NT2/D1 (cell line): ENCODE measurements around a stretch of chr14.

- RRBS, 2 experiments = no CpG with 5 or more reads among the region's 7 CpGs
Measured at GRCh38 chr14:68239927-68240592, 420.5 kb downstream of the RAD51B start.

GRCh38 chr14:68268701-68269129 is 449.1 kb downstream of the RAD51B start:
- RRBS, 2 experiments = no CpG with 5 or more reads among the region's 1 CpG

- RRBS, 2 experiments = no CpG with 5 or more reads among the region's 7 CpGs
Measured at GRCh38 chr14:68279714-68280452, 460.3 kb downstream of the RAD51B start.

- RRBS, 2 experiments = no CpG with 5 or more reads among the region's 4 CpGs
Measured at GRCh38 chr14:68307843-68308239, 485.0 kb downstream of the ZFP36L1 start.

- RRBS, 2 experiments = no CpG with 5 or more reads among the region's 5 CpGs
Measured at GRCh38 chr14:68367535-68368205, 425.2 kb downstream of the ZFP36L1 start.

DNA sequence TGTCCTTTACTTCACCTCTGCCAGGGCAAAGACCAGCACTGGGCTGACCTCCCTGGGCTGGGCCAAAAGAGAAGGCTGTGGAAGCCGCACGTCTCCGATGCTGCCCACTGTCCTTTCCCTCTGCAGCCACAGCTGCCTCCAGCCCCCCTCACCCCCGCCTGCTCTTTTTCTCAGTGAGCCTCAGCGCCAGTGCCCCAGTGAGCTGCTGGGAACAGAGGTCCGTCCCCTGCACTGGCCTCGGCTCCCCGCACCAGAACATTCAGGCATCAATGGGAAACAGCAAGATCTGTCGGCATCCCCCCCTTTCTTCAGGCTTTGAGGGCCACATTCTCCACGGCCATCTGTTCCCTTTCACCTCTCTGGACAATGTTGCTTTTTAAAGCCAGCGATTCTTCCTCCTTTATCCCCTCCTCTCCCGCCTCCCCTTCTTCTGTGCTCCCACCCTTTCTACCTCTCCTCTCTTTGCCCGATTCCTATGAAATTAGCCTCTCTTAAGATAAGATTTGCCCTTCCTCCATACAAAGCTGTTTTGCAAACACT is 398.0 kb downstream of the ZFP36L1 start:
- RRBS, 2 experiments = no CpG with 5 or more reads among the region's 13 CpGs

DNA sequence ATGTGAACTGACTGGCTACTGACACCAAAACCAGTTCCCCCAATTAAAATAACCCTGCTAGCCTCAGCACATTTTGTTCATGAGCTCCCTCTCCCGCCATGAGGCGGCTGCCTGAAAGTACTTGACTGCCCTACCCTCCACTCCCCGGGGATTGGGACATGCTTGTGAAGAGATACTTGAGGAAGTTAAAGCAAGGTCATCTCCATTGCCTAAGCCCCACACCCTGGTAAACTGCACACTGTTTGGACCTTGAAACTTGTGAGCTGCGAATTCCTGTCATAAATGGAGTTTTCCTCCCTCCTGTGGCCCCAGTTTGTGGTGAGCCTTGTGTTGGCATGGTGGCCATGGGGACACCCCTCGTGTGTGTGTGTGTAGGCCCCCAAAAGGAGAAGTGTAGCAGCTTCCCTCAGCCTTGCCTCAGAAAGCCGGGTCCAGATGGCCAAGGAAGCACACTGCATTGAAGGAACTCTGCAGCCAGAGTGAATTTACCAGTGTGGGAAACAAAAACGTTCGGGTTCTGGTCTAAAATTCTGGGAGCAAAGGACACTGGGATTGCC is 395.5 kb downstream of the ZFP36L1 start:
- RRBS, 2 experiments = no CpG with 5 or more reads among the region's 8 CpGs

- RRBS, 2 experiments = no CpG with 5 or more reads among the region's 2 CpGs
Measured at GRCh38 chr14:68449359-68449963, 343.4 kb downstream of the ZFP36L1 start.

- RRBS, 2 experiments = 3 to 11% methylated on average over 1 to 3 of the region's 12 CpGs
Measured at GRCh38 chr14:68471027-68471980, 321.6 kb downstream of the ZFP36L1 start.

DNA sequence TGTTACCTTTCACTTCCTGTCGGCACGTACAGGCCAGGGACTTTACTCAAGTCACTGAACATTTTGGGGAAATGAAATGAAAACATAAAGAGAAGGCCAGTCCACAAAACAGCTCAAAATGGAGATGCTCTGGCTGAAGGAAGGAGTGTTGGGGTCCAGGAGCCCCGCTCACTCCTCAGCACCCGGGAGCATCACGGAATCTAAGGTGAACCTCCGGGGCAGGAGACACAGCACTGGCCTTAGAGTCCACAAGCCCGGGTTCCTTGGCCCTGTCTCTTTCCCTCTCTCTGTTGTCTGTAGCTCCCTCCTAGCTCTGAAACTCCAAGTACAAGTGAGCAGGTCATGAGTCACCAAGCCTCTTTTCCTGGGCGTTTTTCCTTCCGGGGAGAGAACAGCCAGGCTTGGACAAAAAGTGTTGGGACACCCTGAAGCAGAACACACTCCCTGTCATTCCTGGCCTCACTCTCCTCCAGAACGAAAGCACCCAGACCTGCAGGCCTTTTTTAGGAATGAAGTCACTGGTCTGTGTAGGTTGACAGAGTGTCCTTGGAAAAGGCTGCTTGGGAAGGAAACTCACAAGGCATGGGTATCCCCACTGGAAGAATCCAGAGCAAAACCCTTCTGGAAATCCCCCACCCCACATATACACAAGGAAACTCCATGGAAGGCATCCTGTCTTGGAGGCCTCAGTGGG is 245.4 kb downstream of the ZFP36L1 start:
- RRBS, 2 experiments = no CpG with 5 or more reads among the region's 10 CpGs

DNA sequence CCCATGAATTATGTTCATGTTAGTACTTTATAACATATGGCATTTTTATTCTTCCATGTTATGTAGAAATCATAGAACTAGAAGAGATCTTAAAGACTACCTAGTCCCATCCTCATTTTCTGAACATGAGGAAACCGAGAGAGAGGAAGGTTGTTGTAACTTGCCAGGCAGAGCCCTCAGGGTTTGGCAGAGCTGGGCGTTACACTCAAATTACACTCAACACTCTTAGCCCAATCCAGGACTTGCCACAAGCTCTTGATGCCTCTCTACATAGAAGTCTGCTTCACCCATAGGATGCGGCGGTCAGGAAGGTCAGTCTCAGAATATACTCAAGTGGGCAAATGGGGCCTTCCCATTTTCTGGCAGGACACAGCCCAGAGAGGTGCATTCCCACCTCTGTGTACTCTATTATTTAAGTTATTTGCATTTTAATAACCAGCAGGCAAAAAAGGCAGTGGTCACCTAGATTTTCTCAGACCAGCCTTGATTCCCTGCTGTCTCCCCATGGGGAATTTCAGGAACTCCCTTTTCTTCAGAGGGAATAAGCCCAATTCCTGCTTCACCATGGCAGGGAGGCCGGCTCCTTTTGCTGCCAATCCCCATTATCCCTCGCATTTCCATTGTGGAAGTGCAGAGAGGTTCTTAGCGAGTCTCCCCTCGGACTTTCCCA is 208.0 kb downstream of the ZFP36L1 start:
- RRBS, 2 experiments = no CpG with 5 or more reads among the region's 8 CpGs

DNA sequence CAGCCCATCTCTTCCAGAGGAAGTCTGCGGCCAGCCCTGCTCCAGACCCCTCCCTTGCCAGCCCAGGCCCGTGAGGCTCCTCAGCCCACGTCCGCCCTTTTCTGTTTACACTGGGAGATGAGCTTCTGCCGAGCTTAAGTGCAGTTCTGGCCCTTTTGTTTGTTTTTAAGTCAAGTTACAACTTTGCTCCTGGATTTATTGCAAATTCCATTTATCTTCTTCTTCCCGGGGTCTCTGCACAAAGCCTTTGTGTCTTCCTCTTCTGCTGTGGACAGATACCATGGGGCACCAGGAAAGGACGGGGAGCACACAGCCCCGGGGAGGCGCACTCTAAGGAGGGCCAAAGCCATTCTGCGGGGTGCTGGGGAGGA is 185.4 kb downstream of the ZFP36L1 start:
- RRBS, 2 experiments = 82 to 97% methylated on average over 4 of the region's 10 CpGs

GRCh38 chr14:68637360-68638172 is 155.3 kb downstream of the ZFP36L1 start:
- RRBS, 2 experiments = no CpG with 5 or more reads among the region's 11 CpGs

DNA sequence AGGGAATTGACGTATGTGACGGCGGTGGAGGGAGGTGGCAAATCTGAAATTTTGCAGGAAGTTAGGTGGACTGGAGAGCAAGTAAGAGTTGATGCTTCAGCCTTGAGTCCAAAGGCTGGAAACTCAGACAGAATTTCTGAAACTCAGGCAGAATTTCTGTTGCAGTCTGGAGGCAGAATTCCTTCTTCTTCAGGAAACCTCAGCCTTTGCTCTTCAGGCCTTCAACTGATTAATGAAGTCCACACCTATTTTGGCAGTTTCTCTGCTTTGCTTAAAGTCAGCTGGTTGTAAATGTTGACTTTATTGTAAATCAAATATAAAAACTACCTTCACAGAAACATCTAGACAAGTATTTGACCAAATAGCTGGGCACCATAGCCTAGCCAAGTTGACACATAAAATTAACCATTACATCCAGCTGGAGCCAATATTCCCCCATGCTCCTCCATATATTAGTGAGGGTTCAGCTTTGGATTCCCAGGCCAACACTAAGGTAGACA is 125.7 kb downstream of the ZFP36L1 start:
- RRBS, 2 experiments = no CpG with 5 or more reads among the region's 3 CpGs

- RRBS, 2 experiments = no CpG with 5 or more reads among the region's 14 CpGs
Measured at GRCh38 chr14:68780494-68781658, 12.0 kb downstream of the ZFP36L1 start.

- RRBS, 2 experiments = no CpG with 5 or more reads among the region's 4 CpGs
Measured at GRCh38 chr14:68786546-68786853, 6.4 kb downstream of the ZFP36L1 start.

DNA sequence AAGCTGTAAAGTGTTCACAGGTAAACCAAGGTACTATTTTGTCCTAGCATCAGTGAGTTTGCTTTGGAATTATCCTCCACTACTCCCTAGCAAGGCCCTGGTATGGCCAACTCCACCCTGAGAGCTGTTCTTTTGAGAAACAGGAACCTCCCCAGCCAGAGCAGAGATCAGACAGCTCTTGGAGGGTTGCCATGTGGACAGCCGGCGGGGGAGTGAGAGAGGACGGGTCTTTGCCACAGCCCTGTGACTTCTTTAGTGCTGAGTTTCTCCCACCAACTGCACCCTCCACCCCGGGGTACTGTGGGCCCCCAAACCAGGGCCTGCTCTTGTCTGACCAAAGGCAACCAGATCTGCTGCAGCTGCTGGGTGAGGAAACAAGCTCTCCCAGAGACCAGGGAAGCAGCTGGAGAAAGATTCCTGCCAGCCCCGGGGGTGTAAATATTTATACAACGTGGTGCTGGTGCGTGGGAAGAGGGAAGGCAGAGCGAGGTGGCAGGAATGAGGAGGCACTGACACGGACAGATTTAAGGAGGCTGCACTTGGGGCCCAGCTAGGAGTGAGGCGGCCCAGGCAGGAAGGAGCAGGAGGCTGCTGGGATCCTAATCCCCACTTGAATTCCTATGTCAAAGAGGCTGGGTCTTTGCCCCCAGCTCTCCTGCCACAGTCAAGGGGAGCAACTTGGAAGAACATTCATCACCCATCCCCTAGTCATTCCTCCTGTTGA is 14.3 kb upstream of the ZFP36L1 start:
- RRBS, 2 experiments = no CpG with 5 or more reads among the region's 10 CpGs

GRCh38 chr14:68813675-68814195 is 20.9 kb upstream of the ZFP36L1 start:
- RRBS, 2 experiments = no CpG with 5 or more reads among the region's 4 CpGs

- RRBS, 2 experiments = no CpG with 5 or more reads among the region's 24 CpGs
Measured at GRCh38 chr14:68843148-68844394, 50.7 kb upstream of the ZFP36L1 start.

DNA sequence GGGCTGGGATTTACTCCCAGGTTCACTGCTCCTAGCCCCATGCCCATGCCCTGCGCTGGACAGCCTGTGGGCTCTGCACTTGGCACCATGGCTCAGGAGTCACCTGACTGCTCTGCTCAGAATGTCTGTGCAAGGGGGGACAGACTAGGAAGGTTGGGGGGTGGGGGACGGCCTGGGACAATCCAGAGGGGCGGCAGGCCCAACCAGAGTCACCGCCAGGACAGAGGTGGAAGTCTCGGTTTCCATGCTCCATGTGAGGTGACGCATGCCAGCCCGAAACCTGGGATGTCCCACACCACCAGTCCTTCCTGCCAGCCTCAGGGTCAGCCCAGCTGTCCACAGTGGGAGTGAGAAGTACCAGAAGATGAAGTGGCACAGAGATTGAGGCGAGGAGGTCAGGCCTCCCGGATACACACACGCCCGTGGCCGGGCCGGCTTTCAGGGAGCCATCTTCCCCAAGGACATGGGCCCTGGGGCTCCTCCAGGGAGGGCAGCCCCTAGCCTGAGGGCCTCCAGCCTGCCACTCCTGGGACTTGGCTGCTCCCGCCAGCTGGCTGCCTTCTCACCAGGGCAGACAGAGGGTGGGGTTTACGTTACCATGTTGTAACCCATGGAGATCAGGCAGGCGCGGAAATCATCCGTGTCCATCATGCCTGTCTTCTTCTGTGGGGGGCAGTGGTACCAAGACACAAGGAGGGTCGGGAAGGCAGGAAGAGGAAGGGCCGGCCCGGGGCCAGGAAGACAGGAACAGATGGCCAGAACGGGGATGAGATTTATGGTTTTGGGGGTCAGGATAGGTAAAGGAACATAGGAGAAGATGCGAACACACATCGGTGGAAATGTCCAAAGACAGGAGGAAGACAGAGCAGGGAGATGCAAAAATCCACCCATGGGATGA is 85.2 kb upstream of the ZFP36L1 start:
- RRBS, 2 experiments = no CpG with 5 or more reads among the region's 24 CpGs